Colon Carcinoma Metastatic in the Brain (tissue), 2 donors: ENCODE data around the gene MYOZ2.

DNA sequence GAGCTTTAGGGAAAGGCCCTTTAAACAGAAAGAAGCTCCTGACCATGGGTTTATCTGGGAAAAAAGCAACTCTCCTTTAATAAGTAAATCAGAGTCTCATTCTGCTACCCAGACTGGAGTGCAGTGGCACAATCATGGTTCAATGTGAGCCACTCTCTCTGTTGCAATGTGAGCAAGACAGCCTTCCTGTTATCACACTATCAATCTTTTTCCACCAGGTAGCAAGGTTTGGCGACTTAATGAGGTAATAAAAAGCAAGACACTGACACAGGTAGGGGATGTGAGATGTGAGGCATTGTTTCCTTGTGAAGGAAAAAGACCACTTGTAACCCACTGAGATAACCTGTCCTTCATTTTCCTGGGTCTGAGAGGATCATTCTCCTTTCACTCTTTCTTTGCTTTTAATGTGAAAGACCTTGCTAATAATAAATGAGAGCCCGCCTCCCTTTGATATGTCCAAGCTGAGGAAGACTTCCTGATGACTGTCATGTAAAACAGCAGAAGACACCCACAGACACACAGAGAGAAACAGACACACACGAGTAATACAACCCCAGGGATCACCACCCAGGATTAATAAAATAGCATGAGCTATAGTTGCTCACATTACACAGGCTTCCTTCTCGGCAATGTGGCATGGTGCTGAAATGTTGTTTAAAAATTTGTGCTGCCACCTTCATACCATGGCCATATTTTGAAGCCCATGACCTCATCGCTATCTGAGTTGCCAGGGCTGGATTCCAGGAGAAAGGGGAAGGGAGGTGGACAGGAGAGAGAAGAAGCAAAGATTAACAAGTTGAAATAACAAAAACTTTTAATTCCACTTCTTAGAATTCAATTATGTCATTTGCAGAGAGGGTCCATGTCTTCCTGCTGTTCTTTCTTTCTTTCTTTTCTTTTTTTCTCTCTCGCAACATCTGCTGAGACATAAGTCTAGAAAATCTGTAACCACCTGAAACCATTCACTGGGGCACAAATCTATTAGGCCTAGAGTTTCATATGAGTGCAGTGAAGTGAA is 111.6 kb downstream of the SYNPO2 start:
- PRO-cap, 2 experiments: no peak in any of the 2 experiments

DNA sequence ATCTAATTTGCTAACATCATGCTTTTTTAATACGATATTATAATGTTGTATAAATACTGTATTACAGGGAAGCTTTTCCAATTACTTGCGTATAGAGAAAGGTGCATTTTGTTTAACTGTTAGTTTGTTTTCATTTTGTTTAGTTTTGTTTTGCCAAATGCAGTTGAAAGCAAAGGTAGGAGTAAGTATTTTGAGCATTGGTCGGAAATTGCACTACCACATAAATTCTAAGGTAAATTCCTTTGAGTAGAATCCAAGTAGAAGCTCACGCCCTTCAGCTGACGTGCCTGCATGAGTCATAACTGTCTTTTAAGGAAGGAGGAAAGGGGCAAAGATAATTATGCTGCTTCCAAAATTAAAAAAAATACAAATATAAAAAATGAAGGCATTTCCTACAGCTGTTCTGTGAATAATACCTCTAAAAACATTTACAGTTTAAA is 110.3 kb upstream of the MYOZ2 start:
- PRO-cap, 2 experiments: no peak in any of the 2 experiments

GRCh38 chr4:119135422-119136086 is at the start of gene MYOZ2:
Gene MYOZ2 (plus strand): TSS chr4:119135832.
- PRO-cap, 2 experiments: no peak in any of the 2 experiments

GRCh38 chr4:119220402-119221087 is 8.0 kb downstream of the USP53 start:
- PRO-cap, 2 experiments: no peak in any of the 2 experiments

GRCh38 chr4:119221192-119221865 is 8.8 kb downstream of the USP53 start:
- PRO-cap, 2 experiments: no peak in any of the 2 experiments

DNA sequence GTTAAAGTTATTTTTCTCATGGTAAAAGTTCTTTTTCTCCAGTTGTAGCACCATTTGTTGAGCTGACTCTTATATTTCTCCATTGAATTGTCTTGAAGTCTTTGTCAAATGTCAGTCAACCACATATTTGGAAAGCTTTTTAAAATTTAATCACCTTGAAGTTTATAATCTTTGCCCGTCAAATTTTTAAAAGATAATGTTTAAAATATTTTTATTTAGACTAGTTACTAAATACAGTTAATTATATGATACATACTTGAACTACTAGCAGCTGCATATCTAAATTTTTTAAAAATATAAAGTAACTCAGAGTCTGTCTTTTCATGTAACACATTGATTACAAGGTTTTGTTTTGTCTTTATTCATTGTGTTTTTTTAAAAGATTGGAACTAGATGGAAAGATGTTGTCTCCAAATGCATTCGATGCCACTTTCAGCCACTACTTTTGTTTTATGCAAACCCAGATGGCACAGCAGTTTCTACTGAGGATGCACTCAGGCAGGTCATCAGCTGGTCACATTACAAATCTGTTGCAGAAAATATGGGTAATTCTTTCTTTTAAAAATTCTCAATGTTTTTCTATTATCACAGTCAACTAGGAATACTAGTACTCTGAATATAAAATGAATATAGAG is 33.4 kb downstream of the C4orf3 start:
- PRO-cap, 2 experiments: no peak in any of the 2 experiments

- PRO-cap, 2 experiments: peak in 1 of 2 experiments; most common minus-strand start chr4:119322419 (in 1)
Measured at GRCh38 chr4:119322212-119322646, 291 bp upstream of the FABP2 start.

DNA sequence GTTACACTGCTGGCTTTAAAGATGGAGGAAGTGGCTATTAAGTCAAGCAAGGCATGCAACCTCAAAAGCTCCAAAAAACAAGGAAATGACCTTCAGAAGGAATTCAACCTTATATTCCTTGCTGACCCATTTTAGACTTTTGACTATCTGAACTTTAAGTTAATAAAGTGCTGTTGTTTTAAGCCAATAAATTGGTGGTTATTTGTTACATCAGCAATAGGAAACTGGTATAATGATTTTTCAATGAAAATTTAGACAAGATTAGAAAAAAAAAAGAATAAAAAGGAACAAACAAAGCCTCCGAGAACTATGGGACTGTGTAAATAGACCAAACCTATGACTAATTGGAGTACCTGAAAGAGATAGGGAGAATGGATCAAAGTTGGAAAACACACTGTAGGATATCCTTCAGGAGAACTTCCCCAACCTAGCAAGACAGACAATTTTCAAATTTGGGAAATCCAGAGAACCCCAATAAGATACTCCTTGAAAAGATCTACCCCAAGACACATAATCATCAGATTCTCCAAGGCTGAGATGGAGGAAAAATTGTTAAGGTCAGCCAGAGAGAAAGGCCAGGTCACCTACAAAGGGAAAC is 145.8 kb downstream of the PDE5A start:
- PRO-cap, 2 experiments: no peak in any of the 2 experiments

DNA sequence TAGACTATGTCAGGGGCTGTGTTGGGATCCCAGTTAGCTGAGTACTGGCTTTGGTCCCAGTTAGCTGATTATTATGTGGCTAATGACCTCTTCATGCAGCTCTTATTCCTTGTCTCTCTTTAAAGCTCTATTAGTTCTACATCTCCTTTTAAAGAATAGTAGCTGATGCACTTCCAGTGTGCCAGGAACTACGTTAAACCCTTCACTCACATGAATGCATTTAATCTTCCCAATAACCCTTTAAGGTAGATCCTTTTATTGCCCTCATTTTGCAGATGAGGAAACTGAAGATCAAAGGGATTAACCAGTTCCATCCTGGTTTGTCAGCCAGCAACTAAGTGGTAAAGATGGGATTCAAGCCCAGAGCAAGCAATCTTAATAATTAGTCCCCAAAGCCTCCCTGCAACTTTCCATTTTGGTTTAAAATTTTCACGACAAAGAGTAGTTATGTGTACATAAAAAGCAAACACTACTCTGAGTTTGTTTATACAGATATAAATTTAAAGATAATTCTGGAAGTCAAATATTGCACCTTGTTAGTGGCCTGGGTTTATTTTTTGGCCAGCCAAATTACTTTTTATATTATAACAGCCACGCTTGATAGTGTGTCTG is 37.4 kb downstream of the PDE5A start:
- PRO-cap, 2 experiments: no peak in any of the 2 experiments

DNA sequence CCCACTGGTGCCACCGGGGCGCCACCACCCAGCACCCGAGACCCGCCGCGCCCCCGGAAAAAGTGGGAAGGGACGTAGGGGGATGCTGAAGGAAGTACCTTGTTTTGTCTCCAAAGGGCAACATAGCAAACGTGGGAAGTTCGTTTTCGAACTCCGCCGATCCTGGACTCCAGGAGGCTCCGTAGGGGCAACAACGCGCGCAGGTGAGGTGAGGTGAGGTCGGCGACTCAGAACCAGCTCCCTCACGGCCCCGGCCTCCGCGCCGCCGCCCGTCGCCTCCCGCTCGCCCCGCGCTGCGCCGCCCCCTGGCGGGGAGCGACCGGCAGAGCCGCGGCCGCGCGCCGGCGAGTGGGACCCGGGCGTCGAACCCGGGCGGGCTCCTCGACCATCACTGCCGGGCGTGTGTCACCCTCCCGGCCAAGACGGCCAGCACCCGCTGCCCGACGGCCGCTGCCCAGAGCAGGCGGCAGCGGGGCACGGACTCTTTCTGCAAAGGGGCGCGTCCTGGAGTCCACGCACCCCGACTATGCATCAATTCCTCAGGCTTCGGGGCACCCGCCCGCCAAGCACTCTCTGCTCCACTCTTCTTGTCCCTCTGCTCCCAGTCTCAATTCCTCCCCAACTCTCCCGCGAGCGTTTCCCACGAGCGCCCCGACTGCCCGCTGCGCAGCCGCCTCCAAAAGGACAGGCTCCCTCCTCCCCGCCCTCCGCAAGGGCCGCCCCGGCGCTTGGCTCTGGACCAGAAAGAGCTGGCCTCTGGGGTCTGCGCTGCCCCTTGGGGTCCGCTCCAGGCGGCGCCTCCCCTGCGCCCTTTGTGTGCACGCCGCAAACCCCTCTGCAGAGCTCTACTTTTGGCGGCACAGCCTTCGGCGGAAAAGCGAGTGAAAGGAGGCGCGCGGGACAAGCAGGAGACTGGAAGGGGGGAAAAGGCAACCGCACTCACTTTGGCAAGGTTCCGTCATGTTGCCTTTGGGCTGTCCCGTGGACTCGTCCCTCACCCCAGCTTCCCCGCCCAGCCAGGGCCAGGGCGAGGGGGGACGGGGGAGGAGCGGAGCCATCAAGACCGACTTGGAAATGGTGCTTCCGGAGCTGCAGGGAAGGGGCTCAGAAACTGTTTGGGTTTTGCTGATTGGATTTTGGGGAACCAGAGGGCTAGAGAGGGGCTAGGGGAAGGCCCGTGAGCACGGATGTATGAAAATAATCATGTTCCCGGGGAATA is 1.1 kb downstream of the PDE5A start:
- PRO-cap, 2 experiments: peak in 2 of 2 experiments; most common plus-strand start position 1,030 of the sequence (in 1); most common minus-strand start position 239 of the sequence (in 1)

DNA sequence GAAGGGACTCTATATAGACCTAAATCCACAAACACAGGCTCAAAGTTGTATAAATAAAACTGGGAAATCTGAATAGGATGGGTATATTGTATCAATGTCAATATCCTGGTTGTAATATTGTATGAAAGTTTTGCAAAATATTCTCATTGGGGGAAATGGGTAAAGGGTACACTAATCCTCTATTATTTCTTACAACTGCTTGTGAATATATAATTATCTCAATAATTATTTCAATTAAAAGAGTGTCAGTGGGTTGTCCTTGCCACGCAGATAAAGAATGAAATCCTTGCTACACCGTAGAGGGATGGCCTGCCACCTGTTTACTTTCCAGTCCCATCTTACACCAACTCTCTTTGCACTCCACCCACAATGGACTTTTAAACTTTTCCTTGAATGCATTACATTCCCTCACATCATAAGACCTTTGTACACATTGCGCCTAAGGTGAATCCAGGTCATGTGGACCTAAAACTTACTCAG is 78.6 kb upstream of the PDE5A start:
- PRO-cap, 2 experiments: no peak in any of the 2 experiments

- PRO-cap, 2 experiments: no peak in any of the 2 experiments
Measured at GRCh38 chr4:121153850-121154484, 10.2 kb downstream of the TNIP3 start.

- PRO-cap, 2 experiments: no peak in any of the 2 experiments
Measured at GRCh38 chr4:121253758-121254375, 89.7 kb upstream of the TNIP3 start.

GRCh38 chr4:121669472-121669785 is 27.4 kb downstream of the ANXA5 start:
- PRO-cap, 2 experiments: no peak in any of the 2 experiments

DNA sequence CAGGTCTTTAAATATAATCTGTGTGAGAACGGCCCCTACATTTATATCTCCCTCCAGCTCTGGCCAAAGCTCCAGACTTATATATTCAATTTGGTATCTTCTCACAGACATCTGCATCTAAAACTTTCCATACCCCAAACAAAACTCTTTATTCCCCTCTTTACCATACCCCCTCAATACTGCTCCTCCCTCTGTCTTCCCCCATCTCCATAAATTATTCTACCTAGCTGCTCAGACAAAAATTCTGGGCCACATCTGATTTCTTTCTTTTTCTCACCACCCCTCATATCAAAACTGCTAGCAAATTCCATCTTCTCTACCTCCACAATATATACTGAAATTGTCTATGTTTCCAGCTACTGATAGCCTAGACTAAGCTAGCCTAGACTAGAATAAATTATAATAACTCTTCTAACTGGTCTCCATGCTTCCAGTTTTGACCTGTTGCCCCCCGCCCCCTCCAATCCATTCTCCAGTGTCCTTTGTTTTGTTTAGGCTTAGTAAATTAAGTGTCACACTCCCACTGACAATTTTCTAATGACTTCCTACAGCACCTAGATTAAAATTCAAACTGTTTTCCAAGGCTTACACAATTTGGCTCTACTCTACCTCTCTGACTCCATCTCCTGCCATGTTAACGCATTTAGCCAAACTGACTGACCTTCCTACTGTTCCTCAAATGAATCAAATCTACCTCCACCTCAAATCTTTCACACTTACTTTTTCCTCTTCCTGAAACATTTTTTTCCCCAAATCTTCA is 16.8 kb downstream of the BBS7 start:
- PRO-cap, 2 experiments: no peak in any of the 2 experiments

- PRO-cap, 2 experiments: no peak in any of the 2 experiments
Measured at GRCh38 chr4:122798569-122798867, 28.1 kb upstream of the FGF2 start.

DNA sequence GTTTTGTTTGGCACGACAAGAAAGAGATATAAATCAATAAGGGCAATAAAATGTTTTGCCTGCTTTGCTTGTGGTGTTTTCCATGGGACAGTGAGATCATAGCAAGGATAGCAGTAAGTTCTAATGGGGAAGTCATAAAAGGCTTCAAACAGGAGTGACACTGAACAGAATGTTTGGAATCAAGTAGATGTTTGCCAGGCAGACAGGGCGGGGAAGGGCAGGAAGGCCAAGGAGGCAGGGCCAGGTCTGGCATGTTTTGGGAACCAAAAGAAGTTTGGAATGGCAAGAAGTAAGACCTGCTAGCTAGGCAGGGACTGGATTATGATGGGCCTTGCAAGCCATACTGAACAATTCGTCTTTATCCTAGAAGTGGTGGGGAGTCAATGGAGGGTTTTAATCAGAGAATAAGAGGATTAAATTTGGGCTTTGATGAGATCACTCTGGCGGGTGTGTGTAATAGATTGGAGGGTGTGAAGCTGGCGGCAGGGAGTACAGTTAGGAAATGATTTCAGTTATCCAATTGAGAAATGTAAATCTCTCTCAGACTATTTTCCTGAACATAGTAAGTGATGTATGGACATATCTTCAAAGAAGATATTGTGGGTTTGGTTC is 16.5 kb downstream of the FGF2 start:
- PRO-cap, 2 experiments: no peak in any of the 2 experiments

- PRO-cap, 2 experiments: no peak in any of the 2 experiments
Measured at GRCh38 chr4:123477626-123478522, 81.3 kb downstream of the SPRY1 start.

DNA sequence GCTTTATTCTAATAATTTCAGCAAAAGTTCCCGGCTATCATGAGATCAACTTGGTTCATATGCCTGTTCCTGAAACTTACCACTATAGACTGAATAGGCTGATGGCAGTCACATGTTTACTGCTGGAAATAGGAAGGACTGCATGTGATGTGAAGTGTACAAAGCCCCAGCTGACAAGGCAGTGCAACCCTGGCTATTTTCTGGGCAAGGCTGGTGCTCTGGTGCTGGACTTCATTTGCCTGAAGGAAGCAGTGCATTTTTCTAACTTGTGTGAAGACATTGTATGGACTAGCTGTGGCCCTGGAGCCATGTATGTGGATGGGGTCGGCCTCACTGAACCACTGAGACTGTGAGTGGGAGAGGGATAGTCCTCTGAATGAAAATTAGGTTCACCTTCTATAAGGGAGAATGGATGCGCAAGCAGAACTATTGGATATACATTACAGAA is 107.5 kb downstream of the SPRY1 start:
- PRO-cap, 2 experiments: no peak in any of the 2 experiments

DNA sequence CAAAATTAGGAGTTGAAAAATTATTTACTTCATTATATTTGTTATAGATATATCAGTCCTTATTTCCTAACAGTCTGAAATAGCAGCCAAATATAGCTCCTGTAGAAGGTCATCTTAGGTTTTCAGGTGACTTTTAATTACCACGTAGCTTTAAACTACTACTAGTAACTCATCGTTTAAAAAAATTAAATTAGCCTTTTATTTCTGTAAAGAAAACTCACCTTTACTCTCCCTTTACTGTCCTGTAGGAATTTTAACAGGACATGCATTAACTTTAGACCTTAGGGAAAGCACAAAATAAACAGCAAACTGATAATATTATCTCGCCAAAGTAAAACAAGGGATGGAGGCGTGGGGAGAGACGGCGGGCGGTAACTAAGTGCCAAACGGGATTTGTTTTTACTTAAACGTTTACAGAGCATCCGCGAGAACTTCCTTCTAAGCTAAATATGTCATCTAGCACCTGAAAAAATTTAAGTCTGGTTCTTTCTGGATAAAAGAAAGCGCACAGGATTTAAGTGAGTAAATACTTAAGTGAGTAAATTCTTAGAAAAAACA is 108.3 kb downstream of the SPRY1 start:
- PRO-cap, 2 experiments: no peak in any of the 2 experiments